Tongue (tissue), 2 donors: ENCODE measurements around a stretch of chr15.

DNA sequence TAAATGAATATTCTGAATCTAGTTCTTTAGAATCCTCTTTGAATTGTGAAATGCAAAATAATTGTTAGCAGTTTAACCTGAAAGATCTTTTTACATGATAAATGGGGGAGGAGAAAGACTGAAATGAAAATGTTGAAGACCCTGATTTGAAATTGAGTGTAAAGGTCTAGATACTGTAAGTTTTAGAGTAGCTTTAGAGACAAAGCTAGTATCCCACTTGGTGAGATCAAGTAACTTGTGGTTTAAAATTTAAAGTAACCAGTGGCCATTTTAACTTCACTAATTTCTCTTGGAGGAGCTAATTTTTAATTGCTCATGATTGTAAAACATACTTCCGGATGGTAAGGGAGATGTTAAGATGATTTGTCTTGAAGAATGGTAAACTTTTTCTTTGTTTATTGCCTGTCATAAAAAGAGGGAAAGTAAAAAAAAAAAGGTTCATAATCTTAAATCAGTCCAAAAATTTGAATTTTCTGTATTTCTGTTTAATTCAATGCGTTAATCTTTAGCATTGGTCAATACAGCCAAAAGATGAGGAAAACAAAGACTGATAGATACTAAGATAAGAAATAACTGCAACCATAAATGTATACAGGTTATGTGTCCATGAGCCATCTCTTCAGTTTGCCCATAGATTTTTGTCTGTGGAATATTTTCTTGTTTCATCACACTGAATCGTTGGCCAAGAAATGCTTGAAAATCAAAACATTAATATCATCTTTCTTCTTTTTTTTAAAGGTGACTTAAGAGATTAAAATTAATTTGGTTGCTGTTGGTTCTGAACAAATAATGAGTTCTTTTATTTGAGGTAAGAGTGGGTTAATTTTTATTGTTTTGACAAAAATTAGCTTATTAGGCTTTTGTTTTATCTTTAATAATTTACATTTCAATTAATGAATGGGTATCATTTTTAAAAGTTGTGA, 15.1 kb upstream of the CHD2 start:
- RAMPAGE, long total RNA: no peak

DNA sequence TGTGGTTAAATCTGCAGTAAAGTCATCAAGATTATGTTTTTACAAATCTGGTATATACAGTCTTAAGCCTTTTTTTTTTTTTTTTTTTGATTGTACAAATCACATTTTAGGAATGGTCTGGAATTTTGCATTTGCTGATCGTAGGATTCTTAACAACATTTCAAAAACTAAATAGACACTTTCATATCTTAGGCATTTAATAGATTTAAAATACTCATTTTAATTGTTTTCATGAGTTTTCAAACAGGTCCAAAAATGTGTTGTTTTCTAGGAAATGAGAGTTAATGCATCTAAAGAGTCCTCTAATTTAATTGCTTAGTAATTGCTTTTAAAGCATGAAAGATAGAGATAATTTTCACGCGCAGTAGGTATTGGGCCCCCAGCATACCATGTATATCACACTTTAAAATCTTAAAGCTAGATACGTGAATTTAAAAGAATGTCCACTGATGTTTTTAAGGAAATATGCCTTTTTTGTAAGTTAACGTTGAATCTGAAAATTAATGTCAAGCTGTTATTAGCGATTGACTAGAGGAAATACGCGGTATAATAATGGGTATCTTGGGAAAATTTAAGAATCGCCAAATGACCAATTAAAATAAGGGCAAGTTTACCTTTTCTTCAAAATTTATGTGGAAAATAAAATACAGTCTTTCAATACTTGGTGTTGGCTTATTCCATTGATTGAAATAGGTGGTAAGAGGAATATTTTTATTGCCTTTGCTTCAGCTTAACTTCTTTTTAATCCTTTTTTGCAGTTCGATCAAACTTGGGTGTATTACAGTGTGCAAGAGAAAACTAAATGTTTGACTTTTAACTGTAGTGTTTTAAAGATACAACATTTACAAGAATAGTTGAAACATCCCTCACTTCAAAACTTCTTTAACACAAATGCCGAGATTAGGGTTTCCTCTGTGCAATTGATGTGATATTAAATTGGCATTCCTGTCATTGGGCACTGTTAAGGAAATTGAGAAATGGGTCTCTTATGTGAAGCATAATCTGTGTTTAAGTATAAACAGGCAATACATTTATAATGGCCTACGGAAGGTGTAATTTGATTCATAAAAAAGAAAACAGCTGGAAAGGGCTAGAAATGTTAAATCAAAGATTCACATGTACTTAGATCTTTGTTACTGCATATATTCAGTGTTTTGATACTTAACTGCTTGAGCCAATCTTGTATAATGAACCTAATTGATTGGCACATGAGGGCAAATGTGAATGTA, 13.2 kb upstream of the CHD2 start:
- RAMPAGE, long total RNA: no peak

DNA sequence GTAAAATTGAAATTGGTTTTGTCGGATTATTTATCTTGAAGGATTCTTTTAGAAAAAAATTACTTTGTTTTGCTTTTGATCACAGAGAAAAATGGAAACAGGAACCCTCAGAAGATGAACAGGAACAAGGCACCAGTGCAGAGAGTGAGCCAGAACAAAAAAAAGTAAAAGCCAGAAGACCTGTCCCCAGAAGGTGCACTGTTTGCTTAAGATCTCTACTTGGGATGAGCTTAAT, 37.2 kb downstream of the CHD2 start:
- RAMPAGE, long total RNA: no peak

DNA sequence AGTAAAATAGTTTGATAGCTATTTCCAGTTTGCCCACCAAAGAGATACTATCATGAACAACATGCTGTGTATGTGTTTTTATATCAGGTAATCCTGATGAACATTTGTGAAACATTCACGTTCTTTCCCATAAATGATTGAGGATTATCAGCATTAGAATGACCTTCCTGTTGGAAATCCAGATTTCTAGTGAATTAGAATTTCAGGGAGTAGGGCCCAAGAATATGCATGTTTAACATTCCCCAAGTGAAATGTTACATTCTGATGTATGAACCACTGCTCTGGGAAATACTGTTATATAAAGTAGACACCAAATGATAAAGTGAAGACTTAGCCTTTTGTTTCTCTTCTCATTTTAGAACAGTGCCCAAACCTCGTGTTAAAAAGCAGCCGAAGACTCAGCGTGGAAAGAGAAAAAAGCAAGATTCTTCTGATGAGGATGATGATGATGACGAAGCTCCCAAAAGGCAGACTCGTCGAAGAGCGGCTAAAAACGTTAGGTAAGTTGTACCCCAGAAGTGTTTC, 39.2 kb downstream of the CHD2 start:
- RAMPAGE, long total RNA: no peak

DNA sequence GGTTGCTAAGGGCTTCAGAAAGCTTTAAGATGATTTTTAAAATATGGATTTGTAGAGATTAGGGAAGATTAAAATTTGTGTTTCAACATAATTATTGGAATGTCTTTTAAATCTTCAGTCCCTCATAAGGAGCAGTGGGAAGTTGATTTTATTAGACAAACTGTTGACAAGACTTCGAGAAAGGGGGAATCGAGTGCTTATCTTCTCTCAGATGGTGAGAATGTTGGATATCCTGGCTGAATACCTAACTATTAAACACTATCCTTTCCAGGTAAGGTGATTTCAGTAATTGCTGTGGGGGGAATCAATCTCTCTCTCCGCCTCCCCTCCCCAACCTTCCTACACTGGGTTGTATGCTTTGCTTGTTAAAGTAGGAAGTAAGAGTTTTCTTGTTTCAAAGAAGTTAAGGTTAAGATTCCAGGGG, 72.0 kb downstream of the CHD2 start:
- RAMPAGE, long total RNA: no peak

- RAMPAGE, long total RNA: no peak
These were observed 74.5 kb downstream of the CHD2 start for GRCh38 chr15:92974403-92975282.

DNA sequence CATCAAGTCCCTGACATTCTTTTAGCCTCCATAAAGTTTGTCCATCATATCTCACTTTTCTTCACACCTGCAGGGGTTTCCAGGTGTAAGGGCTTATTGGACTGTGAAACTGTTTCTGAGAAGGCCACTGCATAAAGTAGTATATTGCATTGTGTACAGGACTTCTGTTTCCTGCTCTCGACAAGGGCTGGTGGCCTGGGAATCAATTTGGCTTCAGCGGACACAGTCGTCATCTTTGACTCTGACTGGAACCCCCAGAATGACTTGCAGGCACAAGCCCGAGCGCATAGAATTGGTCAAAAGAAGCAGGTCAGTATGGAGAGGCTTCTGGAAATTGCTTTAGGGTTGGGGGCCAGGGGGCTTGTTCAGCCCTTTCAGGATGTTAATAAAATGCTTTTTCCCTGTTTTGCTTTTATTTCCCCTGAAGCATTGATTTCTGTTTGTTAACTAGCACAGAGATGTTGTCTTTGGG, 78.0 kb downstream of the CHD2 start:
- RAMPAGE, long total RNA: no peak

- RAMPAGE, long total RNA: no peak
These were observed 90.8 kb downstream of the RGMA start for GRCh38 chr15:92998028-92998833.

- RAMPAGE, long total RNA: no peak
These were observed 71.9 kb downstream of the RGMA start for GRCh38 chr15:93016966-93017594.

DNA sequence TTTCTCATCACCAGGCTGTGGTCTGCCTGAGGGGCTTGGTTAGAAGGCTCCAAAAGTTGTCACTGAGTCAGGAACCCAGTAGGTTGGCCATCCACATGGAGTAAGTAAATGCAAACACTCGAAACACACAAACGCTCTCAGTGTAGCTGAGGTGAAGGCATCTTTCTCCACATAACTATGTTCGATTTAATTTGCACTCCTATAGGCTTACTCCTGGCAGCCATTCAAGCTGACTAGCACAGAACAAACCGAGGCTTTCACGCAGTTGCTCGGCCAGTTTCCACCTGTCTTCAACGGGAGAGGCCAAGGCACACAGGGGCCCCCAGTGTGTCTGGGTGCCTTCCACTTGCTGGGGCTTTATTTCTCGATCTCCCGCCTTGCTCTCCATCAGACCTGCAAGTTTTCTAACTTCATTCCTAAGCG, 18.9 kb downstream of the RGMA start:
- RAMPAGE, long total RNA: no peak

DNA sequence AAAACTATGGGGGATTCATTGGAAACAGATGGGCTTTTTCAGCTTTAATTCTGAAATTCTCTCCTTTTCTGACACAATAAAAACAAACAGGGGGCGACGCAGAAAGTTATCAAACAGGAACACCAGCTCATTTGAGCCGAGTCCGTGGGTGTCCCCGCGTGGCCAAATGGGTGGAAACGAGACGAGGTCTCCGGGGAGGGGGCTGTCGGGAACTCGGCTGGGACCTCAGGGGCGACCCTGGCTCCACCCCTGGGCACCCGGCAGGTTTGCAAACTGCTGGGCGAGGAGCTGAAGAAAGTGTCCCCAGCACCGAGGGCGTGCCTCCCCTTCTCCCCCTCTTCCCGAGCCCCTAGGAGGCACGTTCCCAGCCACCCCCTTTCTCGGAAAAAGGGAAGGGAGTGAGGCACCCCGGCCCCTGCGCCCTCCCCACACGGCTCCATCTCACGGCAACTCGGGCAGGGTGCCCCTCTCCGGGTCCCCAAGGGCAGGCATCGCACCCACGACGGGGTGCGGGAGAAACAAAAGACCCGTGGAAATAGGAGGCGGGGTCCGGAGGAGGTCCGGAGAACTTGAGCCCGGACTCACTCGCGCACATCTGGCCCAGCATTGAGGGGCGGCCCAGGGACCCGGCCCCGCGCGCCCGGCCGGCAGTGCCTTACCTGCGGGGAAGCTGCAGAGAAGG, 16.6 kb downstream of the RGMA start:
- RAMPAGE, long total RNA: no peak

- RAMPAGE, long total RNA: no peak
These were observed 694 bp downstream of the RGMA start for GRCh38 chr15:93088302-93088731.

- RAMPAGE, long total RNA: no peak
These were observed 180.7 kb upstream of the RGMA start for GRCh38 chr15:93269699-93270135.

GRCh38 chr15:94206351-94206852, 25.0 kb upstream of the MCTP2 start:
- RAMPAGE, long total RNA: no peak

DNA sequence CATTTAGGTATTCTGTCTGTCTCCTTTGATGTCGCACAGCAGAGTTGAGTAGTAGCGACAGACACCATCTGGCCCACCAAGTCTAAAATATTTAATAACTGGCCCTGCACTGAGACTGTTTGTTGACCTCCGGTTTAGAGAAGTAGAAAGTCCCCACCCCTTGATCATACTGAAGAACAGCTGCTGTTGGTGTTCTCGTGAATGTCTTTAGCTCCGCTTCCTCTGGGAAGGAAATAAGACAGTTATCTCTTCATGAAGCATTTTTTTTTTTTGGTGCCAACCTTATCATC, 66.3 kb downstream of the MCTP2 start:
- RAMPAGE, long total RNA: no peak

GRCh38 chr15:94406427-94407159, 175.2 kb downstream of the MCTP2 start:
- RAMPAGE, long total RNA: no peak

GRCh38 chr15:94671545-94672243, 440.3 kb downstream of the MCTP2 start:
- RAMPAGE, long total RNA: no peak

DNA sequence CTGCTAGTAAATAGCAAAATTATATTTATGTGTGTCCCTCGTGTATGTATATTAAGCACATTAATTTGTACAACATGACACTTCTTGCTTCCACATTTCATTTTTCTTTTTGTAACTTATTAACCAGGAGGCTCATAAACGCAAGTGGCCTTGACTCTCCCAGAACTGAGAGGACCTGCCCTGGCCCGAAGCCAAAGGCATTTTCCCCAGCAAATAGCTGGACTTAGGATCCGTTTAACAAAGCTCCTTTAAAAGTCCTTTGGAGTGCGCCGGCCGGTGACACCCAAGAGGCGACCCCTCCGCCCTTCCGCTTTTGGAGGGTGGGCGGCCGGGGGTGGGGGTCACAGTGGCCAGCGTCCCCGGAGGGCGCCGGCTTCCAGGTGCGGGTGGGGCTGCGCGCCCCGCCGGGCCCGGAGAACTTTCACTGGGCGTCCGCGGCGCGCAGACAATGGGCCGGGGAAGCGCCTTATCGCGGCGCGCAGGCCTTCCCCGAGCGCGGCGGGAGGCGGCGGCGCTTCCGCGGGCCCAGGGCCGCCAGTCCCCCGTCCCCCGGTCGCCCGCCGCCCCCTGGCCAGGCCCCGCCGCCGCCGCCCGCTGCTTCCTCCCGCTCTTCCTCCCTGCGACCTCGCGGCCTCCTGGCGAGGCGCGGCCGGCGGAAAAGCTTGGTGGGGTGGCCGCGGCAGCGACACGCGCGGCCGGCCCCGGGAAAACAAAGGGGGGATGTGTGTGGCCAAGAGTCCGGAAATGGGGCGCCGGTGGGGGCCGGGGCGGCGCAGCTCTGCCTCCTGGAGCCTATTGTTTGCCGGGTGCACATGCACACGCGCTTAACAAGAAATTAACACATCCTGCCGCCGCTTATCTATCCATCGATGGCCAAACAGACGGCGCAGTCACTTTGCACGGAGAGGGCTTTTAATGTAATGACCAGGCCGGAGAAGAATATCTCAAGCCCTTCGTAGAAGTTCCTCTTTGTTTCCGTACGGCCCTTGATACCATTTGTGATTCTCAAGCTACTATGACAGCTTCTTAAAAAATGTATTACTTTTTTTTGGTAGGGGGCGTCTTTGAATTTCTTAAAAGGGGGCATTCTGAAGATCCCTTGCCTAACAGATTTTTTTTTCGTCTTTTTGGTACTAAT, 613.5 kb downstream of the MCTP2 start:
- RAMPAGE, long total RNA: no peak

- RAMPAGE, long total RNA: no peak
These were observed 625.0 kb downstream of the MCTP2 start for GRCh38 chr15:94856103-94857029.

- RAMPAGE, long total RNA: no peak
These were observed 938.8 kb downstream of the MCTP2 start for GRCh38 chr15:95169666-95170958.